AG10803 (cell line): ENCODE measurements around a stretch of chr1.

- RRBS: no CpG with 5 or more reads among the region's 22 CpGs
Measured at GRCh38 chr1:23309795-23311224, 33.8 kb downstream of the HNRNPR start.

DNA sequence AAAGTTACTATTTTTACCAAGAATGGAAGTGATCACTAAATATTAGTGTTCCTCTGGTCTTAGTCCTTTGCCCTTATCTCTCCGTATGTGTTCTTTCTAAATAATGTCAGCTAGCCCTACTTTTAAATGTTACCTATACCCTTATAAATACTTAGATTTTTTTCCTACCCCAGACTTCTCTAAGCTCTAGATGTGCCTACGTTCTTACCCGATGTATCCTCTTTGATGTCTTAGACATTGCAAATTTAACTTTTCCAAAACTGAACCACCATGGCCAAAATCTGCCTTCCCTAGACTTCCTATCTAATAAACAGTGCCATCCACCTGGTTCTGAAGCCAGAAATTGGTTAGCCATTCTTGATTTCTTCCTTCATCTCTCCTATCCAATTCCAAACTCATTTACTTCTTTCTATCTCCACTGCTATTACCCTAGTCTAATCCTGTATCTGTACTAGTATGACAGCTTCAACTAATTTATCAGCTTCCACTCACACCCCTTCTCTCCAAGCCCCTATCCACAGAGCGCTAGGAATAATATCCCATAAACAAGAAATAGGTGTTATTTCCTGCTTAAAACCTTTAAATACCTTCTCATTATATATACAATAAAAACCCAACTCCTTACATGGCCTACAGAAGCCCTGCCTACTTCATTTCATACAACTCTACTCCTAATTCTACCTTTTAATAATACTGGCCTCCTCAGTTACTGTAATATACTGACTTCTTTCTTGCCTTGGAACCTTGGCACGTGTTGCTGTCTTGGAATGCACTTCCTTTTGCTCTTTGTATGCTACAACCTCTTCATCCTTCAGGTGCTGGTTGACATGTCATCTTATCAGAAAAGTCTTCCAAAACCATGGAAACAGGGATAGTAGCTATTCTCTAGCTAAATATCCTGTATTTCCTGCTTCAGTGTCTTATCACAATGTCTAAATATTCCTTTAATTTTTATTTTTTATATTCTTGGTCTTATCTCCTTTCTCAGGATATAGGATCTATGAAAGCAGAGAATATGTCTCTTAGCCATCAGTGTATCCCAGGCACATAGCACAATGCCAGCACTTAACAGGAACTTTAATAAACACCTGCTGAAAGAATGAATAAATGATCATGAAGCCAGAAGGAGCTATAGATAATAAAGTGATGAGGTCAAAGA is 24.6 kb downstream of the HNRNPR start:
- RRBS: no CpG with 5 or more reads among the region's 5 CpGs

DNA sequence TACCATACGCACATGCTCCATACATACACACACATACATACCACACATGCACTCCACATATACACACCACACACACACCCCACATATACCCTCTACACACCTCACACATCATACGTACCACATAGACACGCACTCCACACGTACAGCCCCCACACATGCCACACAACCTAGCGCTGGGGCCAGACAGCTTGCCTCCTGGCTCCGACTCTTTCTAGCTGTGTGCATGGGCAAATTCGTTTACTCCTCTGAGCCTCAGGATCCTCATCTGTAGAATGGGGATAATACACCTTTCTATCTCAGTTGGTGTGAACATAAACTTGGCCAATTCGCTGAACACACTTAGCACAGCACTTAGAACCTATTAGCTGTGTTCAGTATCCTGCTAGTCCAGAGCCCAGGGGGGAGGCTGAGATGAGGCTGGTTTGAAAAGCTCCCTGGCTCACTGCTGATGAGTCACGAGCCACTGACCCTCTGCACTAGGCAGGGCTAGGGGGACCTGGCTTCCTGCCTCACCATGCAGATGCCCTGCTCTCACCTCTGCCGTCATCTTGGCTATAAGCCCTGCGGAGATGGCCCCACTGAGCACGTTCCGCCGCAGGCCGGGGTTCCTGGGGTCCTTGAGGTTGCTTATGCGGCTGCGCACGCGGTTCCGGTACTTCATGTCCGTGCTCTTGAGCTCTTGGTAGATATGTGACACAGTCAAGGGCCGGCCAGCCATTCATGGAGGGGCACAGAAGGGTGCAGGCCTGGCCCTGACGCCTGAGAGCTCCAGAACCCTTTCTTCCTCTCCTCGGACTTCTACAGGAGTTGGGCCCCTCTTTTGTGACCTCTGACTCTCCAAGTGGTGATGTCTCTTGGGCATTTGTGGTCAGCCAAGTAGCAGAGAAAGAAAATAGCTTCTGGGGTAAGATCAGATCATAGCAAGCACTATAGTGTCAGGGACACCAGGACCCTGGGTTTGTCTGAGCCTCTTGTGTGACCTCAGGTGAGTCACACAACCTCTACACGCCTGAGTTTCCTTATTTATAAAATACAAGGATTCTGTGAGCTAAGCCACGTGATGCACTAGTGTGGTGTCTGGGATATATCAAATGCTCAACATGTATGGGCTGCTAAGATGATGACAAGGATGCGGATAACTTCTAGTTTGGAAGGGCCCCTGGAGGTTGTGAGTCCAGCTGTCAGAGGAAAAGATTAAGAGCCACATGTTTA is 24.1 kb upstream of the ZNF436 start:
- RRBS: 95% methylated on average over 6 of the region's 27 CpGs

GRCh38 chr1:23426876-23427209 is 2.3 kb upstream of the TCEA3 start:
- RRBS: no CpG with 5 or more reads among the region's 2 CpGs

GRCh38 chr1:23478672-23479706 is 5.0 kb downstream of the ASAP3 start:
- RRBS: 12% methylated on average over 3 of the region's 11 CpGs

DNA sequence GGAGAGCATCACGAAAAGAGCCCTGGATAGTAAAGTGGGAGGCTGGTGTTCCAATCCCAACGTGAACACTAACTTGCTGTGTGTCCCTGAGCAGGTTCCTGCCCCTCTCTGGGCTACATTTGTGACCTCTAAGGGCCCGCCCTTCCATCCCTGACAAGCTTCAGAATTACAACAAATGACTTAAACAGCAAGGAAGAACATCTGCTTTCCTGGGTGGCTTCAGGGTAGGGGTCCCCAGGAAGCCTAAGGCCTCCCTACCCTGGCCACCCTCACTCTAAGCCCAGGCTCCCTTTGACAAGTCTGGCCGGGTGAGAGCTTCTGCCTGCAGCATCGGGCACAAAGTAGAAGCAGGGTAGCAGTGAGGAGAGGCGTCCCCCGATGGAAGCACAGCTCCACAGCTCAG is 5.6 kb downstream of the ID3 start:
- RRBS: no CpG with 5 or more reads among the region's 7 CpGs

DNA sequence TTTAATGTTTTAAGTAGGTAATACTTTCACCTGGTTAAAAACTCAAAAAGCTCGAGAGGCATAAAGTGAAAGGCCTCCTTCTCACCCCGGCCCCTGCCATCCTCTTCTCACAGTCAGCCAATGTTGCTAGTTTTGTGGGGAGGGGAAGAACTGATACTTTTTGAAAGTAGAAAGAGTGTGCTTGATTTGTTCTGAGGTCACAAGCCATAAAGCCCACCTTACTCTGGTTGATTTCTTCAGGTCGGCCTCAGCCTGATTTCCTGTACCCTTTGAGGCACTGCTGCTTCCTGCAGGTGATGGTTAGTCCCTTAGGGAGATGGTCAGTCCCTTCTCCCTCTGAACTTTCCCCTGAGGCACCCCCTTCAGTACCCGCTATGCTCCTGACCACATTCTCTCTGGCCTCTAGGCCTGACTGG is 14.8 kb upstream of the ID3 start:
- RRBS: no CpG with 5 or more reads among the region's 4 CpGs

DNA sequence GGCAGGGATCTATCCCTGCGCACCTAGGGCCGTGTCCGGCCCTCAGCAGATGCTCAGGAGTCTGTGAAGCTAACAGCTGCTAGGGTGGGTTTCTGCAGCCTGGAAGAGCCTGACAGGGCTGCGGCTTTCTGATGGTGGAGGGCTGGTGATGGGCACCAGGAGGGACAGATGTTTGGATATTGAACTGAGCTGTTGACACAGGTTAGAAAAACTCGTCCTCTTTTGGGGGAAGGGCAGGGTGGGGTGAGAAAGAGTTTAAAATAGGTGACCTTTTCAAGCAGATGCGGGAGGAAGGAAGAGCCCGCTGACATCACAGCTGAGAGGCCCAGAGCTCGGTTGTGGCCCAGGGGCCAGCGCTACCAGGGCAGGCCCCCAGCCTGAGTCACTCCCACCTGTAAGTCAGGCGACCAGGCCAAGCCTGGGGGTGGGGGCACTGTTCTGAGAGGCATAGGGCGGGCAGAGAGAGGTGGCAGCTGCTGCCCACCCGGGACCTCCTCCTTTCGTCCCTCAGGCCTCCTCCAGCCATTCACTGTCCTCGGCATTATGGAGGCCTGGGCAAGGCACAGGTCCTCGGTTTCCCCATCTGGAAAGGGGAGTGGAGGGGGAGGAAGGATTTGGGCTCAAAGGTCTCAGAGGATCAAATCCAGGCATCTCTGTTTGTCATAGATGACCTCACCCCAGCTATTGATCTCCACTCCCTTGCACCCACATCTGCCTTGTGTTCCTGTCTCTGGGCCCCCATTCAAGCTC is 32.3 kb upstream of the ID3 start:
- RRBS: no CpG with 5 or more reads among the region's 15 CpGs

DNA sequence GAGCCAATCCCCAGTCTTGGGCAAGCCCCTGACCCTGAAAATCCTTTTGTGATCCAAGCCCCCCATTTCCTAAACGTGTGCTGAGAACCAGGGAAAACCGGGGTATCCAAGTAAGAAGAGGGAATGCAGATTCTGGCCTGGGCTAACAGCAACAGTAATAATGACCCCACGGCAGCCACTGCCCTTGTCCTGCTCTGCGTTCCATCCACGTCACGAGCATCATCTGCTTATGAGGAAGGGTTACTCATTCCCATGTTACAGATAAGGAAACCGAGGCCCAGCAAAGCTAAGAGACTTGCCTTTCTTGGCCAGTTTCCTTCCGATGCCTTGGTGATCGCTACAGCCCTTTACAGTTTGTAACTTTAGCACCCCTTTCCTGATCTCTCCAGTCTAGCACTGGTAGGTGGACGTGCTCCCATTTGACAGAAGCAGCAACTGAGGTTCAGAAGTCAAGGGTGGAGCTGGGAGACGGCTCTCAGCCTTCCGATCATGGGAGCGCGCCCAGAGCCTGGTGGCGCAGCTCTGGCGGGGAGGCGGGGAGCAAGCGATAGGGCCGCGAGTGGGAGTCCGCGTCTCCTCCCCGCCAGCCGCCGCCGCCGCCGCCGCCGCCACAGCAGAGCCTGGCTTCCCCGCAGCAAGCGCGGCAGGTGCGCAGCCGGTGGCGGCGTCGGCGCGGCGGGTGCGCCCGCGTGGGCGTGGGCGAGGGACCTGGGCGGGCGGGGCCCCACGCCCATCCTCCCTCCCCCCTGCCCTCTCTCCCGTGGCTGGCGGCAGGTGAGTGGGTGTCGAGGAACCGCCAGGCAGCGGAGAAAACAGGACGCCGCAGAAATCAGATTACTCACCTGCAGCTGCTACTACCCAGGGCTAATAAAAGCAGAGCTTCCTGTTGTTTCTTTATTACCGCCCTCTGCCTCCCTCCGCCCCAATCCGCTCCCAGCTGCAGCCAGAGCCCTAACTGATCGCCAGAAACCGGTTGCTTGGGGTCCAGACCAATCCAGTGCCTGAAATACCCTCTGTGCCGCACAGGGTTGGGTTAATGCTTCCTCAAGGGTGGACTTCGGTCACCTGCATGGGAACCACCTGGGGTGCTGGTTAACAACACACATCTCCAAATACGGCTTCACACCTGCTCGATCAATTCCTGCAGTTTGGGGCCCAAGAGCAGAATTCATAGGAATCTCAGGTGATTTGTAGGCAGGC is 60.1 kb upstream of the ID3 start:
- RRBS: no CpG with 5 or more reads among the region's 65 CpGs

- RRBS: no CpG with 5 or more reads among the region's 5 CpGs
Measured at GRCh38 chr1:23693456-23694083, 2.0 kb downstream of the RPL11 start.

GRCh38 chr1:23743641-23744327 is 513 bp downstream of the ELOA start:
- RRBS: 1% methylated on average over 15 of the region's 78 CpGs

DNA sequence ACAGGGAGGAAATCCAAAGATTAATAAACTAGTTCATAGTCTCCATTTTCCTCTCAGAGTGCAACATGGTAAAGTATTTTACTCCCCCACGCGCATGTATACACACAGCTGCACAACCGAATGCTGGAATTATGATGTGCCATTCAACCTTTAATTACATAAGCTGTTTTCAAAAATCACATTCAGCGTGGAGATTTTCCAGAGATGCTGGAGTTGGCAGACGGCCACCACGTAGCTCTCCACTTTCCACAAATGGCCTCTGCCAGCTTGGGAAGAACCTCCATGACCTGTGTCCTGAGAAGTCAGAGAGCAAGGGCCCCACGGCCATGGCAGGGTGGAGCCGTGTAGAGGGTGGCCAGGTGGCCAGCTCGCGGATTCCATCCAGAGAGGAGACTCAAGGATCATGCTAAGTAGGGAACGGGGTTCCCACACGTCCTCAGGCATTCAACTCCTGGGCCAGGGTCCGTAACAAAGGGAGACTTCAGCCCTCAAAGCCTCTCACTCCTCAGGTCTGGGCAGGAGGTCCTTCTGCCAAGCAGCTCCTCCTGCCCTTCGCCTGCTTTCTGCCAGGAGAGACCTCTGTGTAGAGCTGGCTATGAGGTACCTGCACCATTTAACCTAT is 1.3 kb upstream of the GALE start:
- RRBS: no CpG with 5 or more reads among the region's 14 CpGs

GRCh38 chr1:23866925-23867171 is 1.2 kb downstream of the FUCA1 start:
- RRBS: no CpG with 5 or more reads among the region's 4 CpGs

DNA sequence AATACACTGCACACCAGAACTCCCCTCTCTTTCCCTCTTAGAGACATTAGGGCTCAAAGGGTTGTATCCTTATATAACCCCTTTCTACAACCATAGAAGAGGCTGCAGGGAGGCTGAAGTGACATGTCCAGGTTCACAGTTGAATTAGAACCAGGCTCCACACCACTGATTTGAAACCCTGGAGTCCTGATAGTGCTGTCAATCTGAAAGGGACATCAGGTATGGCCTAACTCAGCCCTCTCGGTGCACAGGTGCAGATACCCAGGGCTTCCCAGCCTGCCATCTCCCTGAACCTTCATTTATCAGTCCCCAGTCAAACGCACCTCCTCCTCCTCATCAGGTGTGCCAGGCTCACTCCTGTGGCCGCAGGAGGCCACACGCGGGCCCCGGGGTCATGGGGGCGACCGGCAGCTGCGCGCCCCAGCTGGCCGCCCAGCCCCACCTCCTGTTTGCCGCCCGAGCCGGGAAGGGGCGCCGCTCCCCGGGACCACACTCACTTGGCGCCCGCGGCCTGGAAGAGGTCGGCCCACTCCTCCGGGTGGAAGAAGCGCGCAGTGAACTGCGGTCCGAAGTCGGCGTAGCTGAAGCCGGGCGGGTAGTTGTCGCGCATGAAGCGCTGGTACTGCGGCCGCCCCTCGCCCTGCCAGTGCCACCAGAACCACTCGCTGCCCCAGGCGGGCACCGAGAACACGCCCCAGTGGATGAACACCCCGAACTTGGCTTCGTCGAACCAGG is 522 bp downstream of the FUCA1 start:
- RRBS: 4% methylated on average over 20 of the region's 43 CpGs

DNA sequence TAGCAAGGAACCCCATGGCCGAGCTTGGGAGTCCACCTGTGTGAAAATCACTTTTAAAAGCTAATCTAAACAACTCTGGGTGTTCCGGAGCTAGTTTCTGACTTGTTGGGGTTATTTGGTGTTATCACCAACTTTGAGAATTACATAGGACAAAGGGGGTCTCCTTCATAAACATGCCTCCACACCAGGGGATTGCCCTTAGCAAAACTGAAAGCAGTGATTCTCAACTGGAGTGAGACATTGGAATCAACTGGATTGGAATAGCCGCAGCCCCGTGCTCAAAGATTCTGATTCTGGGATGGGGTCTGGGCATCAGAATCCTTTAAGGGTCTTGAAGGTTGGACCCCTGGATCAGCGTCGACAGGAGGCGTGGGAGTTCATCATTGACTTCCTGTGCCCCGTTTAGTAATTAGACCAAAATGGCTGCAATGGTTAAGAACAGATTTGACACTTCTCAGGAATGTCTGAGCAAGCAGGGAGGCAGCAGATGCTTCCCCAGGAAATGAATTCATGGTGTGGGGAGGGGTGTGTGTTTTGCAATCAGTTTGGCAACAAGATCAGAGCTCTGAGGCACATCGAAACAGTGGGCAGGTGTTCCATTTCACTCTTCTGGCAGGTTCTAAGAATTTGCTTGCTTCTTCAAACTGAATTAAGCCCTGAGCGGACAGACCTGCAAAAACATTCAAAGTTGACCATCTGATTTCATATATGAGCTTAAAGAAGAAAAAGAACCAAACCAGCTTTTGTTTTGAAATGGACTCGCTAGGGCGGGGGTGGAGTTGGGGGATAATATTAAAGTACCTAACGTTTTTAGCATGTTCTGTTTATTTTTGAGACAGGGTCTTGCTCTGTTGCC is 4.6 kb upstream of the PNRC2 start:
- RRBS: no CpG with 5 or more reads among the region's 13 CpGs

DNA sequence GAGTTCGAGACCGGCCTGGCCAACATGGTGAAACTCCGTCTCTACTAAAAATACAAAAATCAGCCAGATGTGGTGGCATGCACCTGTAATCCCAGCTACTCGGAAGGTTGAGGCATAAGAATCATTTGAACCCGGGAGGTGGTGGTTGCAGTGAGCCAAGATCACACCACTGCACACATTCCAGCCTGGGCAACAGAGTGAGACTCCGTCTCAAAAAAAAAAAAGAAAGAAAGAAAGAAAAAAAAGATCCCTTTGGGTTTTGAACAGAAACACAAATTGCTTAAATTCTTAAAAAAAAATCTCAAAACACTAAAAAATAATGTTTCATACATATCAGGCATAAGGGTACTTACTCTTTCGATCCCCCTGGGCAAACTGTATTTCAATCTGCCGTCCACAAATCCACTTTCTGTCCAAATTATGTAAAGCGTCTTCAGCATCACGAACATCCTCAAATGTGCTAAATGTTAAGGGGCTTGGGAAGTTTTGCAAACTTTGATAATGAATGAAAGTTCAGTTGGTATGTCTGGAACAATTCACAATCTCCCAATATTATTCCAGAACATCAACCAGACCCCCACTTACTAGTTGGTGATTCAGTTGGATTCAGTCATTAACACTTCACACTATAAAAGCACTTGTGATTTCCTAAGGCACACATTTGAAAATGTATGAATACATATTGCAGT is 5.4 kb downstream of the SRSF10 start:
- RRBS: no CpG with 5 or more reads among the region's 10 CpGs

DNA sequence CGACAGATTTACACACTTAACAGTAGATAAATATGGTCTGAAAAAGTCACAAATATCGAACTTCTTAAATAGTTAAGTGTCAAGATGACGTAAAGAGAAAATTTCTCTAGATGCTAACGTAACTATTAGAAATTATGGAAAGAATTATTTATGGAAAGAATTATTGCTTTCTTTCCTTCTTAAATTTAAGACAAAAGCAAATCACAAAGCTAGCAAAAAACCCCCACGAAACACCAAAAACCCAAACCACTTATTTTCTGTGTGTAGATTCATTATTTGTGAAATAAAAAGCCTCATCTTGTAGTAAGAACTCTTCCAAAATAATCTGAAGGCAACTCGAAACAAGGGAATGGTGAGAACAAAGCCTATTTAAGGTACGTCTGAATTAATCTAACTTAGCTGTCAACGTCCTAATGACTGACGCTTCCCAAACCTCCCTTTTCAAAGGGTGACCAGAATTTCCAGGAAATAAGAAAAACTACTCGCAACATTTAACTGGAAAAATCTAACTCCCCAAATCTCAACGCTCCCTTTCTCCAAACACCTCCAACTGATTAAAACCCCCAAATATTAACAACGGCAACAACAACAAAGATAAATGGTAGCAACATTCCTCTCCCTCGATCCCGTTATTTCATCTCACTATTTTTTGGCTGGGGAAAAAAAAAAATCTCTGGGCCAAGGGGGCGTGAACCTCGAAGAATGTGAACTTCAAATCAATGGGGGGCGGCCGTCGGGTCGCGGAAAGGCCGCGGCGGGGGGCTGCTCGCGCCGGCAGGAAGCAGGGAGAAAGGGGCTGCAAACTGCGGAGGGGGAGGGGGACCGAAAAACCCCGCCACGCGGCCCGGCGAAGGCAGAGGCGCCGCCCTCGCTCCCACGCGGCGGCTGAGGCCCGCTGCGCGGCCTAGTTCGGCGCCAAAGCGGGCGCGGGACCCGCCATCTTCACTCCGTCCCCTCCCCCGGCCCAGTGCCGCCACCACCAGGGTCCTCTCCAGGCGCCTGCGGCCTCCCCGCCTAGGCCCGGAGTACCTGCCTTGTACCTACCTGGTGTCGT is 653 bp downstream of the SRSF10 start:
- RRBS: 5% methylated on average over 23 of the region's 57 CpGs

DNA sequence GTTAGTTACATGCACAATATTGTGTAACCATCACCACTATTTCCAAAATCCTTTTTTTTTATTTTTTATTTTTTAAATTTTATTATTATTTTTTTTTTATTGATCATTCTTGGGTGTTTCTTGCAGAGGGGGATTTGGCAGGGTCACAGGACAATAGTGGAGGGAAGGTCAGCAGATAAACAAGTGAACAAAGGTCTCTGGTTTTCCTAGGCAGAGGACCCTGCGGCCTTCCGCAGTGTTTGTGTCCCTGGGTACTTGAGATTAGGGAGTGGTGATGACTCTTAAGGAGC is 51.2 kb upstream of the SRSF10 start:
- RRBS: no CpG with 5 or more reads among the region's 2 CpGs

DNA sequence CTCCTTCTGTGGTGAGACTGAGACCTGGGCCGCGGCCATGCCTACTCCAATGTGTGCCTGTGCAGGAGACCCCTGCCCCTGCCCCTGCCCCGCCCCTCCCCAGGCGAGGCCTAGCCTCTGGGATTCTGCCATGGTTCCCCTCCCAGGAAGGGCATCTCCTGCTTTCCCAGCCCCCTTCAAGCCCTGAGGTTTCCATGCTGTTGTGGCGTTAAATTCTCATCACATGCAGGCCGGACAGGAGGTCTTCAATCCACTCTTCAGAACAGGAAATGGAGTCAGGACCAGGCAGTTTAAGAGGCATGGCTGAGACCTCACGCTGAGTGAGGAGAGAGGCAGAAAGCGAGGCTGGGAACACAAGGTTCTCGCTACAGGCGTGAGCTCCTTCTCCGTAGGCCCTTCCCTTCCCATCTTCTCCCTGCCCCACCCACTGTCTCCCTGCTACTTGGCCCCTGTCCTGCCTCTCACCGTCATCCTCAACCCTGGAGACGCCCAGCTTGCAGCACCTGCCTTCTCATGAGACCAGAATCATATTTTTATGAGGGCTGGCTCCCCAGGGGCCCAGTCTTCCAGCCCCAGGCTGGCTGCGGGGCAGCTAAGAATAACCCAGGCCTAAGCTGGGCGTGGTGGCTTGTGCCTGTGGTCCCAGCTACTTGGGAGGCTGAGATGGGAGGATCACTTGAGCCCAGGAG is 6.8 kb downstream of the MYOM3 start:
- RRBS: no CpG with 5 or more reads among the region's 15 CpGs

DNA sequence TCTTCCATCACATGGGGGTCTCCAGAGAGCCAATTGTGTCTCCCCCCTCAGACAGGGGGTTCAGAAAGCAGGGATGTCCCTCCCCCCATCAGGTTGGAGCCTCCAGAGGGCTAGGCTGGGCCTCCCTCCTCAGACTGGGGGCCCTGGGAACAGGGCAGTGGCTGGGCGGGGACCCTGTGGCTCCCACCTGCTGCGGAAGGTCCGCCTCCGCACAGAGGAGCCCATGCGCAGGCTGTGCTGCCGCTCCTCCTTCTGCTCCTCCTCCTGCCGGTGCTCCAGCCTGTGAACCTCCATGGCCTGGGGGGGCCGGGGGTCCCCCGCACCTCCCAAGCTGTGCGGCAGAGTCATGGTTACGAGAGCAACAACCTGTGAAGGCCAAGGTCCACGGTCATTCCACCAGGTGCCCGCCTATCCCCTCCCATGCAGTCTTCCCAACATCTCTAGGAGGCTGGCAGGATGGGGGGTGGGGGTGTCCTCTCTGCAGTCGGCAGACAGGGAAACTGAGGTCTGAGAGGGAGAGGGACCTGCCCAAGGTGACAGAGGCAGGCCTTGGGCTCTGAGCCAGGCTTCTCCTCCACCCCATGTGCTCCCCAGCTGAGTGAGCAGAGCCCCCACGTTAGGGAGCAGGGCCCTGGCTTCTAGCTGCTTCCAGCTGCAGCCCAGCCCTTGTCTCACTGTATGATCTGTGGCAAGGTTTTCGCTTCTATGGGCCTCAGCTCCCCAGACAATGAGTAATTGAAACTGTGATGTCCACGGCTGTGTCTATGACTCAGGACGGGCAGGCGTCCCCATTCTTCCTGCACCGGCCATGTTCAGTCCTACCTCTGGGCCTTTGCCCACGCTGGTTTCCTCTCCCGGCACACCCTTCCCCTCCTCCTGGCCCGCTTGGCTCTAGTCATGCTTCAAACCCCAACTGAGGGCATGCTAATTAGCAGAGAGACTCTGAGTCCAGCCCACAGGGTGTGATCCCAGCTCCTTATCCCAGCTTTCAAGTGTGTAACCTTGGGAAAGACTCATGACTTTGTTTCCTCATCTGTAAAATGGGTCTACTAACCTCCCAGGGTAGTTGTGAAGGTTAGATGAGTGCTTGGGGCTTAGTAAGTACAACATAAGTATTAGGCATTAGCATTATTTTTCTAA is 3.3 kb downstream of the MYOM3 start:
- RRBS: 13% methylated on average over 3 of the region's 23 CpGs